Camera-type eye (tissue), 1 donor: ENCODE data around the gene FAM83F.

DNA sequence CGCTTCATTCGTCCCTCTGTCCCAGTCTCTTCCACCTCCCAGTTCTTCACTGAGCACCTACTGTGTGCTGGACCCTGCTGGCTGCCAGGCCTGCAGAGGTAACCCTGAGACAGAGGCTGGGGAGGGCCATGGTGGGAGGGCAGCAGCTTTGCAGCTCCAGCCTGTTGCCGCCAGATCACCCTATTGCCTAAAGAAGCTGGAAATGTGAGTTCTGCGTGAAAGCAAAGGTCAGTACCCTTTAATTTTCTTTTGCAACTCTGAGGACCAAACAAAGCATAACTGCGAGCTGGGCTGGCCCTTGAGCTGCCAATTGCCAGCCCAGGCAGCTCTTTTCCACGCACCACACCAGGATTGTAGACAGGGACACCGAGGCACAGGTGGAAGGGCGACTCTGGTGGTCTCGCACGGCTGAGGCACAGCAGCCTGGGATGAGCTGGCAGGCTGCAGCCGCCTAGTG lies 15.1 kb downstream of the RPL3 start:
- RAMPAGE, long total RNA: no peak

GRCh38 chr22:39309875-39310652 lies 9.4 kb downstream of the RPL3 start:
- RAMPAGE, long total RNA: no peak

DNA sequence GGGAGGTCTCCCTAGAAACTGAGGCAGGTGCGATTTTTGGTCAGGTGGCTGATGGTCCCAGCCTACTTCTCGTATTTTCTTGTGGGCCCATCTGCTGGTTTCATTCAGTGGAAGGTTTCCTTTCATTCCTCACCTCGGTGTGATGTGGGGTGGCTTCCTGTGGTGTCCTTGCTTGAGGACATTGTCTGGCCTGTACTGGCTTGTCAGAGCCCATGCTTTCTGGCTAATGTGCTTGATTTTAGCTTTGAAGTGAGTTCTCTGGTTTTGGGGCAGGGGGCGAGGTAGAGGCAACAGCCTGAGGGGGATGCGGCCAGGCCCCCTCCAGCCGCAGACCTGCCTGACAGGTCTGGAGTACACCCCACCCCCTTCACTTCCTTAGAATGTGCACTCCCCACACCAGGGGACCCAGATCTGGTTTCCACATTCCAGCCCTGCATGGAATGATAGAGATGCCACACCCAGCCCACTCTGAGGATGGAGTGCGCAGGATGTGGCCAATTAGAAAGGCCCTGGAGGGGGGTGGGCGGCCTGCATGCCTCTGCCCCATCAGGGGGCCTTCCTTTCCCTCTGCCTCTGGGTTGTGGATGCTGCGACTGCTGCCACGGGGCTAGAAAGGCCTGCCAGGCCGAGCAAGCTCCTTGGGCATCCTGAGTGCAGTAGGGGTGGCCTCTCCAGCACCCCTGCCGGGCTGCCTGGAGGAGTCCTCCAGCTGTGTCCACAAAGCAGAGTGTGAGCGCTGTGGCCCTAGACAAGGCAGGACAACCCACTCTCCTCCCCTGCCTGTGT lies 28.3 kb upstream of the MGAT3 start:
- RAMPAGE, long total RNA: no peak

- RAMPAGE, long total RNA: no peak
Measured at GRCh38 chr22:39430713-39431253, 26.0 kb upstream of the MGAT3 start.

DNA sequence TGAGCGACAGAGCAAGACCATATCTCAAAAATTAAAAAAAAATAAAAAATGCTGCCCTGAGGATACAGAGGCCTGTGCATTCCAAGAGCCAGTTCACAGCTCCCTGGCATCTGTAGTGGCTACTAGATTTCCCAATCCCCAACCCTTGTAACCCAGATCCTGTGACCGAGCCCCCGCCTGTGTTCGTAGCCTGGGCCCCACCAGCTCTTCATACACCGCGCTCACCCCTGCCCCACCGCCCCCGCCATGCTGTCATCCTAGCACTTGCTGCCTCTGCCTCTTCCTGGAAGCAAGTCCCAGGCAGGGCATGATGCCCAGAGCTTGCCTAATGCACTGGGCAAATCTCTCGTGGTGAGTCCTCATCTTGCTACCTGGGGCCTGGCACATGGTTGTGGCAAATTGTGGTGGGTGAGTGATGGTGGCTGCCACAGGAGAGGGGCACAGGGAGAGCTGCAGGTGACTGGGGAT lies 7.1 kb downstream of the MGAT3 start:
- RAMPAGE, long total RNA: no peak

DNA sequence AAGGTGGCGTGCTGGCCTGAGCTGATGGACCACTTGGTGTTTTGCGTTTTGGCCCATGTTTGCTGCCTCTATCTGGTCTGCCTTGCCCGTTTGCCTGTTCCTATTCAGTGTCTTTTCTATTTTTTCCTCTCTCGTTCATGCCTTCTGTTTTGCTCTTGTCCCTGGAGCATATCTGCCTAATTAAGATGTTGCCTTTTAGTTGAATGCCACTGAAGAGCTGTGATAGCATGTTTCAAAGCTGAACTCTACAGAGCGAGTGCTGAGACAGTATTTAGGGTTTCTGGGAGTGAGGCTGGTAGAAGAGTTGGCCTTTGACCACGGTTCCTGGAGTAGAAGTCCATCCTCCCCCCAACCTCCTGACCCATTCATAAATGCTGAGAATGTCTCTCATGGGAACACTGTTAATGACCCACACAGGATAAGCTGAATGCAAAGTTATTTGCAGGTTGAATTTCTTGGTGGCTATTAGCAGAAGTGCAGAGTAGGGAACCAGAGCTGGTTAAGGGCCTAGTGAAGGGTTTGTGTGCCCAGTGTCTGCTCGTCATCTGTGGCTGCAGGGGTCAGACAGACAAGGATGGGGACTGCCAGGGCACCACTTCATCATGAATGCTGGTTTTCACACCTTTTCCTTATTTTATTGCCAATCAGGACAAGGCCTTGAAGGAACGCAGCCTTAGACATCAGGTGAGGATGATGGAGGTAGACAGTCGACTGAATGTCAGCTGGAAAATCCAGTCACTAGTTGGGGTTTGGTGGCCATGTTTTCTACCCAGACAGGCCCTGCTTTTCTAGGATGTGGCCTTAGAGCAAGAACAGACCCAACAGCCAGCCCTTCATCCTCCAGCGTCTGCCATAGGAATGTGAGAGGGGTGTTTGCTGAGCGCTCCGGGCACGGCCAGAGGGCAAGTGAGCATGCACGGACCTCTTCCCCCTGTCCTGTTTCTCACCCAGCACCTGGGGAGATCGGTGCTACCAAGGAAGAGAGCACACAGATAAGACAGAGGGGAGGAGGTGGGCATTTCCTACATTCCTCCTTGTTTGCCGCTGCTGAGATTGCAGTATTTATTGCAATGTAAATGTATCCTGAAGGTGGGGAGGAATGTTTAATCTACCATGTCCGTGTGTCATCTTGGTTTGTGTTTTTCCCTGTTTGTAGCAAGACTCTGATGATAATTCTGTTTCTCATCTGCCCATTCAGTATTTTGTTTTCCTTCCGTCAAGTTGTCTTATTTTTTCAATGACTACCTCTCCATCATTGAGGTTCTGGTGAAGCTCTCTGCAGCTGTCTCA lies 5.3 kb upstream of the ATF4 start:
- RAMPAGE, long total RNA: no peak

DNA sequence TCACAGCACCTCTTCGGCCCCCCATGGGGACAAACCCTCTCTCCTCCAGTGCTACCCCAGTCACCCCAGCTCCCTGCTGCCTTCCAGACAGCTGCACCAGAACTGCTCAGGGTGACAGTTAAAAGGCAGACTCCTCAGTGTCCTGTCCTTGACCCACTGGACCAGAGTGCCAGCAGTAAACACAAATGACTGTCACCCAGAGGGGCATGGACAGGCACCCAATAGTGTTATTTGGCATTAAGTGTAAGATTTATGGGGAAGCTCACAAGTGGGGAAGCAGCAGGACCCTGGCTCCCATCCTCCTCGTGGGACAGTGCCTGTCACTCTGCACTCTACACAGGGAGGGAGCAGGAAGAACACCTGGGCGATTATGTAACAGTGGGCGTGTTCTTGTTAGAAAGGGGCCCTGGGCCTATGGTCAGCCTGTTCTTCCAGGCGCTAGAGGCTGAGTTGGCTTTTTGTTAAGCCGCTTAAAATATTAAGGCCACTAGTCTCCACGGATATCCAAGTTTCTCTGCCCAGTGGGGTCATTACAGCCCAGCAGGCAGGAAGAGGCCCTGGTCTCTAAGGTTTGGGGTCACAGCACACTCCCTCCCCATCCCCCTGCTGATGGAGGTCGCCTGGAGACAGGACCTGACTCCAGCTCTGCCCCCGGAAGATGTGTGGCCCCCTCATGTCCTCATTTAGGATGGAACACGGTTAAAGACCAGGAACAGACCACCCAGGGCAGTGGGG lies 4.9 kb downstream of the RPS19BP1 start:
- RAMPAGE, long total RNA: no peak

DNA sequence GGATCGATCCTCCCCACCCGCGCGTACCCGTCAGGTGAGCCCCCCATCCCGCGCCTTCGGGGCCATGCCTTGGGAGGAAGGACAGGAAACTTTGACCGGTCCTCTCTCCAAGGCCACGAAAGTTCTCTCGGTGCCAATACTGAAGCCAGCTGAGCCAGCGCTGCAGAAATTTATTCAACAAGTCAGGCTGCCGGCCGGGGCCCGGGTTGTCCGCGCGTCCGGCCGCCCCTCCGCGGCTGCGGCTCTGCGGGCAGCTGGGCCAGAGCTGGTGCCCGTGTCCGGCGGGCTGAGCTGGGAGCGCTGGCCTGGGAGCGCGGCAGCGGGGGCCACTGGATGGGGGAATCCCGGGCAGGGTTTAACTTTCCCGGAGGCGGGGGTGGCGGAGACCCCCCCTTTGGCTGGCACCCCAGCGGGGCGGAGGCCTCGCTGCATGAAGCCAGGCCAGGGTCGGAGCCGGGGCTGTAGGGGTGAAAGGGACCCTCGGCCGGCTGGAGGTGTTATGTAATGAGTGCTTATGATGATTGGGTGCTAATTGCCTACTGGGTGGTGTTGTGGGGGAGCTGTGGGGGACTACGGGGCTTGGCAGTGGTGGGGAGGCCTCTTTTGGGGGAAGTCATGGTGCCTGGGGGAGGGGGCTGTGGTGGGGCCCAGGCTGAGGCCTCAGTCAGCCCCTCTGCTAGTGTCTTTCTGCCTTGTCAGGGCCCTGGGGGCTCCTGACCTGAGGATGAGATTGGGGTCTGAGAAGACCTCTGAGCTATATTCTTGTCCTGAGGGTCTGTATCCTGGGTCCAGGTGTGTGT lies 12.2 kb upstream of the CACNA1I start:
- RAMPAGE, long total RNA: no peak

GRCh38 chr22:39873878-39874120 lies 19.8 kb downstream of the ENTHD1 start:
- RAMPAGE, long total RNA: no peak

GRCh38 chr22:39959568-39960041 lies 592 bp upstream of the TMA7B start:
- RAMPAGE, long total RNA: no peak

- RAMPAGE, long total RNA: no peak
Measured at GRCh38 chr22:39993698-39994516, 847 bp upstream of the FAM83F start.

DNA sequence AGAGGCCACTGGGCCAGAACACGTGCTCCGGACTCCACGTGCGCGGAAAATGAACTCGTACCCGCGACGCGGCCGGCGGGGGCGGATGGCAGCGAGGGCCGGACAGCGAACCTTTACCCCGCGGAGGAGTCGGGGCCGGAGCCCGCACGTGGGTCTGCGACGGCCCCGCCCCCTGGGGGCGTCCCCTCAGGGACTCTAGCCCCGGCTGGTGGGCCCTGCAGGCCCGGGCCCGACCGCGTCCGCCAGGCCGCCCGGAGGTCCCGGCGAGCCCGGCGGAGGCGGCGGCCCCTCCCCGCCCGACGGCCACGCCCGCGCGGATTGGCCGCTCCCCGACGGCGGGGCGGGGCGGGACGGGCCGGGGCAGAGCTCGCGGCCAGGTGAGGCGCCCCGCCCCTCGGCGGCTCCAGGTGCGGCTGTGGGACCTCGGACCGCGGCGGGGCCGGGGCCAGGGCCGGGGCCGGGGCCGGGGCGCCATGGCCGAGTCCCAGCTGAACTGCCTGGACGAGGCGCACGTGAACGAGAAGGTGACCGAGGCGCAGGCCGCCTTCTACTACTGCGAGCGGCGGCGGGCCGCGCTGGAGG lies at the start of gene FAM83F:
FAM83F (plus strand) TSS at position 385 of the 582 bp plus-strand sequence.
- RAMPAGE, long total RNA: no peak

- RAMPAGE, long total RNA: no peak
Measured at GRCh38 chr22:39995152-39995836, 540 bp downstream of the FAM83F start.

GRCh38 chr22:40045075-40046017 lies 50.6 kb downstream of the FAM83F start:
- RAMPAGE, long total RNA: no peak

DNA sequence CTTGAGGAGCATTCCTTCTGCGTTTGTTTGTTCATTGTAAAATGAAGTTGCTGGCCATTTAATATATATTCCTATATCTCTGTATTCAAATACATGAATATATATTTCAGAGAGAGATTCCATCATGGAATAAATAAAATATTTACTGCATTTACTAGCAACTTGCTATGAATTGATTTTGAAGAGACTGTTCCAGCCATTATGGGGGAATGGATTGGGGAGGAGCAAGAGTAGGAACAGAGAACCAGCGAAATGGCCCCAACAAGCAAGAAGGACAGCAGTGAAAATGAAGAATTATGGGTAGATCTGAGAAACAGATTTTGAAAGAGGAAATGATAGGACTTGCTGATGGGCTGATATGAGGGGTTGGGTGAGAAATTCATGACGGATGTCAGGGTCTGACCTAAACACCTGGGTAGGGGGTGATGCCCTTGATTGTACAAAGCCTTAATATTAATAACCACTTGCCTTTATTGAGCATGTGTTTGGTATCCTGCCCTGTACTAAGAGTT lies 61.4 kb upstream of the TNRC6B start:
- RAMPAGE, long total RNA: no peak

DNA sequence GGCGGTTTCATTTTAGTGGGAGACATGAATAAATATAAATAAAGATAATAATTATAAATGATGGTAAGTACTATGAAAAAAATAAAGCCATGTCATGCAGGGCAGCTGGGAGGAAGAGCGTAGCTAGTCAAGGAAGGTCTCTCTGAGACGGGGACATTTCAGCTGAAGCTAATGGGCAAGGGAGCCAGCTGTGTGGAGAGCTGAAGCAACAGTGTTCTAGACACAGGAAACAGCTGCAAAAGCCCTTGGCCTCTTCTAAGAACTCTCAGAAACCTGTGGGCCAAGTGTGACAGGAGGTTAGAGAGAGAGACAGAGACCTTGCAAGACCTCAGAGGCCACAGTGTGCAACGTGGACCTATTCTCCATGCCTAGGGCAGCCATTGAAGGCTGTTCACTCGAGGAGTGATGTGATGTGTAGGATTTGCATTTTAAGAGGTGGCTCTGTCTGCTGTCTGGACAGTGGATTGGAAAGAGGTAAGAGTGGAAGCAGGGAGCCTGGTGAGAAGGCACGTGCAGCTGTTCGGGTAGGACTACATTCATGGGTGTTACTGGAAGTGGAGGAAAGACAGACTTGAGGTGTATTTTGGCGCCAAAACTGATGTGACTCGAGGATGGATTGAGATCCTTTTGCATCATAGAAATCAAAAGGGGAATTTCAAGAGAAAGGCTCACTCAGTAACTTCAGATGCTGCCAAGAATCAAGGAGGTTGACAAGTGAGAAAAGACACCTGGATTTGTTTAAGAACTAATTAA lies 48.6 kb upstream of the TNRC6B start:
- RAMPAGE, long total RNA: no peak

DNA sequence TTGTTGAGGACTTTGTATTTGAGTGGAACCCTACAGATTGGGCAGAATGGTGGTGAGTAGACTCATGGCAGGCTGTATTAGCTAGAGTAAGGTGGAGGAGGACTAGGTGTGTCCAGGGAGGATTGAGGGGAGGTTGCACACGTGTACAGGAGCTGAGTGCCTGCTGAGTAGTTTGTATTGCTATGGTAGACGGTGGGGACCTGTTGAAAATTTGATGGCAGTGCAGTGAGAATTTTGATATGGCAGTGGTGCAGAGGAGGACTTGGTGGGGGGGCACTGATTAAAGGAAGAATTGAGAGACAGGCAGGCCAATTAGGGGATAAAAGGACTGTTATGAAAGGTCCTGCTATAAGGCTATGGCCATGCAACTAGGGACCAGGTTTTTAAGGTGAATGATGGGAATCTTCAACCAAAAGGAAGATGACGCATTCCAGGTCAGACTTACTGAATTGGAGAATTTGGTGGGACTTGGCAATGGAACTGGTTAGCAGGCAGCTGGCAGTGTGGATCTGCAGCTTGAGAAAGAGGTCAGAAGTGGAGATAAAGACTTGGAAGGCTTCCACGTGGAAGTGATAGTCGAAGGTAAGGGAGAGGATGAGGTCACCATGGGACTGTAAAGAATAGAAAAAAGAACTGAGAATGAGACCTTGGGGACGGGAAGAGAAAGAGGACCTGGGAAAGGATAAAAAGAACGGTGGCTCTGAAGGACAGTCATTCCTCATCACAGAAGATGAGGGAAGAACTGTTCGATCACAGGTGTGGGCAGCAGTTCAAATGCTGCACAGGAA lies 8.0 kb downstream of the TNRC6B start:
- RAMPAGE, long total RNA: no peak

DNA sequence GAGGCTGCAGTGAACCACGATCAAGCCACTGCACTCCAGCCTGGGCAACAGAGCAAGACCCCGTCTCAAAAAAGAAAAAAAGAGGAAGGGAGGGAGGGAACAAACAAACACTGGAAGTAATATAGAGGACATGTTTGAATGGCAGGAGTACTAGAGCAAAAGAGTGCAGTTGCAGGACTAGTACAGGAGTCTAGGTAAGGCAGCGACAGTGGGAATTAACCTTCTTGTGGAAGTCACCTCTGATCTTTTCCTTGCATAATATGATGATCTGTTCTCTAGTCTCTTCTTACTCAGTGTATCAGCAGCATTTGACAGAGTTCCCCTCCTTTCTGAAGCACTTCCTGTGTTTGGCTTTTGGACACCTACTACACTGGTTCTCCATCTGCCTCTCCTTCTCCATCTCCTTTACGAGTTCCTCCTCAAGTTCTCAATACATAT lies 57.1 kb upstream of the ADSL start:
- RAMPAGE, long total RNA: no peak

GRCh38 chr22:40329739-40330600 lies 16.3 kb upstream of the ADSL start:
- RAMPAGE, long total RNA: no peak

GRCh38 chr22:40347059-40347413 lies 736 bp downstream of the ADSL start:
- RAMPAGE, long total RNA: no peak